Smooth muscle cell (in vitro differentiated cells): ENCODE measurements around a stretch of chr3.

- RAMPAGE, long total RNA = no peak
These were observed 44.2 kb downstream of the TOP2B start for GRCh38 chr3:25620505-25620926.

DNA sequence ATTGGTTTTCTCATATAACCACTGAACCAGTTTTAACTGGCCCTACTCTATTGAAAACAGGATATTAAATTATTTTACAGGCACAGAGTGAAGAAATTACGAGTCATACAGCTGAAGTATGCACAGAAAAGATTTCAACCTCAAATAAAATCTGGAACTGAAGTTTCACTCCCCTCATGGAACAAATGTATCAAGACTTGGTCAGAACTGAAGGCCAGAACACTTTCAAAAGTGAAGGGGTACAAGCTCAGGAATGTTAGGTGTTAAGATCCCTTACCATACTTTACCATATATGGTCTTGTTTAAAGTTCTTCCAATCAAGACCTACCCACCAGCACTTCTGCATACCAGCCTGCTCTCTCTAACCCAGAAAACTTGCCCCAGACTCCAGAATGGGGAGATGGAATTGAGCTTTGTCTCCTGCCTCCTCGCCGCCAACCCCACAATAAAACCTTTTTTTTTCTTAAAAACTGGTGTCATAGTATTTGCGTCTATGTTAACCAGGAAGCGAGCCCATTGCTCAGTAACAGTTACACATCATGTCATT lies 59.8 kb downstream of the OXSM start:
- RAMPAGE, long total RNA = no peak

DNA sequence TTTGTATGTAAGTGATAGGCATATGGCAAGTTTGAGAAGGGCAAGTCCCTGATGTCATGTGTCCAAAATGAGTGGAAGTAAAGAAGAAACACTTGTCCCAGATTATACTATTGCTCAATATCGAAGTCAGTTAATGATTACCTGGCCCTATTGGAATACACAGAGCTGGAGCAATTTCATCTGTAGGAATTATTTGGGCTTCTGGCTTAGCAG lies 183.6 kb upstream of the LRRC3B start:
- RAMPAGE, long total RNA = no peak

- RAMPAGE, long total RNA = no peak
These were observed 1.2 kb downstream of the LRRC3B start for GRCh38 chr3:26623700-26624272.

- RAMPAGE, long total RNA = no peak
These were observed 159.2 kb downstream of the NEK10 start for GRCh38 chr3:27209976-27210475.

- RAMPAGE, long total RNA = no peak
These were observed 15.2 kb downstream of the NEK10 start for GRCh38 chr3:27353864-27354566.

- RAMPAGE, long total RNA = no peak
These were observed 89.2 kb downstream of the EOMES start for GRCh38 chr3:27632501-27633681.

DNA sequence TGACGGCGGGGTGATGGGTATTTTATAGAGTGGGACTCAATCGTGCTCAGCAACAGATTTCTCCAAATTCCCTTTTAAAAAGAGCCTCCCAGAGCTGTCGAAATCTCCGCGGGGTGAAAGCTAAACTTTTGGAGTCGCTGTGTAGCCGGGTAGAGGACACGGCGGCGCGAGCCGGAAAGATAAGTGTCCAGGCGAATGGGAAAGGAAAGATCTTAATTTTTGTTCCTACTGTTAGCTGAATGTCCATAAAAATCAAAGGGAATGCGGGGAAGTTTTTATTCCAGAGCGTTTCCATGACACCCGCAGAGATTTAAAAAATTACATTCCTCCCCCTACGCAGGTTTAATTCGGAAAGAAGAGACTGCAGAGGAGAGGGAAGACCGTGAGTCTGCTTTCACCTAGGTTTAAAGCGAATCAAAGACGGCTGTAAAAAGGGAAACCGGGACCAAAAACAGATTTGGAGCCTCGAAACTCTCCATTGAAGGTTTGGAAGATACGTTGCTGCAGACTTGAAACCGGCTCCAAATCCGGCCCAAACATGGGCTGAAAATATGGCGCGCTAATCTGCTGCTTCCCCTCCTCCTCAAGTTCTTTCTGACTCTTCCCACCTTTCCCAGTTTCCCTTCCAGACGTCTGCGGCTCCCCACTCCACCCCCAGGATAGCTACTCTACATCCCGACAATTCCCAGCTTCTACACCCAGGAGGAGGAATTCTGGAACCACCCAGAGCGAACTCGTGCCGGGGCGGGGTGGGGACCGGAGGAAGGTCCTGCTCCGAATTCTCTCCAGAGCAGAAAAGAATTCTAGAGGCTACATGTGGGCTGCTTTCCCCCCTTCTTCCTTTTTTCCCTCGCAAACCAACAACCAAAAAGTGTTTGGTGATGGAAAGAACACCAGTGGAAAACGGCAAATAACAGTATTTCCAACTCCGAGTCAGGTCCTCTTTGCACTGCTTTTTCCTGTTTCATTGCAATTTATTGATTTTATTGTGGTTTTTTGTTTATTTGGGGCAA lies 8.7 kb downstream of the EOMES start:
- RAMPAGE, long total RNA = no peak

DNA sequence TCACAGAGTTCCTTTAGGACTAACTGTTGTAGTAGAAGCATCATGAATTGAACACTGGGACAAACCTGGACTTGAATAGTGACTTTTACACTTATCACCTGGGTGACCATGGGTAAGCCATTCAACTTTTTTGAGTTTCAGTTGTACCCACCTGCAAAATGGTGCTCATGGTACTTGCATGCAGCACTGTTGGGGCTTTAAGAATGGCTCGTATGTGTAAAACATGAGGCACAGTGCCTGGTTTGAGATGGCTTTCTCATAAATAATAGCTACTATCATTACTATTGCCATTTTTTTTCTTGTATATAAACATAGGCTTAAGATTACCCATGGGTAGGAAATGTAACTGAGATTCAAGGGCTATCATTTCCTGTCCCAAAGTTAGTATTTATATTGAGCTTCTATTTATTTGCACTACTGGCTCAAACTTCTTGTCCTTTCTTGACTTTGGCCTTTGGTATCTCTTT lies 354.5 kb upstream of the AZI2 start:
- RAMPAGE, long total RNA = no peak

- RAMPAGE, long total RNA = no peak
These were observed 2.0 kb downstream of the RBMS3 start for GRCh38 chr3:29282521-29283711.

- RAMPAGE, long total RNA = no peak
These were observed 28.8 kb downstream of the RBMS3 start for GRCh38 chr3:29309562-29310166.

DNA sequence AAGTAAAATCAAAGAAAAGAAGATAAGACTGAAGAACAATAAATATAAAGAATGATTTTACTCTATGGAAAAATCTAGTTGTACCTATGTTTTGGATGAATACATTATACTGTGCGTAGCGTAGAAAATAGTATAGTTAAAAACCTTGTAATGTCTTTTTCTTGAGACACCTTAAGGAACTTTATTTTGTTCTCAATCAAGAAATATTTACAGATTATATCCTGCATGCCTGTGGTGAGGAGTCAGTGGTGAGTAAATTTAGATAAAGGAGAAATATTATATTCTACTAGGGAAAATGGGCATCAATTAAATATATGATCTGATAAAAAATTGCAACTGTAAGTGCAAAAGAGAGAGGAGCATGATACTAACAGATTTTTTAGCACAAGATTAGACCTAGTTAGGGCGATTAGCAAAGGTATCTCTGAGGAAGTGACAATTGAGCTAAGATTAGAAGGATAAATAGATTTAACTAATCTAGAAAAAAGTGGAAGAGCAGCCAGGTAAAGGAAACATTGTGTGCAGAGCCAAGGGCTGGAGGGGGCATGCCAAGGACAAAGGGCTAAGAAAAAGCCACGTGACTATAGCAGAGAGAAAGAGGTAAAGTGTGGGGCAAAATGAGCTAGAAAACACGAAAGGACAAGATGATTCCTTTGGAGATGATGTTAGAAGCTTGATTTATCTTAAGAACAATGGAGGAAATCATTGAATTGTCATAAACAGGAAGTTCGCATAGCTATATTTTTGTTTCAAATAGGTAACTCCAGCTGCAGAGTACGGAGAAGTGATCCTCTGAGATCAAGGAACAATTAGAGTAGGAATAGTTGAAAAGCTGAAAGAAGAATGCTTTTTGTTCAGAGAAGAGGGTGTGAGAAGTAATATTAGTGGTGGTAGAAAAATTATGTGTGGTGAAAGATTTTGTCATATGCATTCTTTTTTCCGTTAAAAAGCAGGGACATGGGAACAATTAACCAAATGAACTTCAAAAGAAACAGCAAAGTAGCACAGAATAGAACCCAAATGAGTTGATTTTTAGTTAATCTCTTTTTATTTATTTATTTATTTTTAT lies 158.0 kb downstream of the RBMS3 start:
- RAMPAGE, long total RNA = no peak

GRCh38 chr3:29488194-29488711 lies 207.4 kb downstream of the RBMS3 start:
- RAMPAGE, long total RNA = no peak

DNA sequence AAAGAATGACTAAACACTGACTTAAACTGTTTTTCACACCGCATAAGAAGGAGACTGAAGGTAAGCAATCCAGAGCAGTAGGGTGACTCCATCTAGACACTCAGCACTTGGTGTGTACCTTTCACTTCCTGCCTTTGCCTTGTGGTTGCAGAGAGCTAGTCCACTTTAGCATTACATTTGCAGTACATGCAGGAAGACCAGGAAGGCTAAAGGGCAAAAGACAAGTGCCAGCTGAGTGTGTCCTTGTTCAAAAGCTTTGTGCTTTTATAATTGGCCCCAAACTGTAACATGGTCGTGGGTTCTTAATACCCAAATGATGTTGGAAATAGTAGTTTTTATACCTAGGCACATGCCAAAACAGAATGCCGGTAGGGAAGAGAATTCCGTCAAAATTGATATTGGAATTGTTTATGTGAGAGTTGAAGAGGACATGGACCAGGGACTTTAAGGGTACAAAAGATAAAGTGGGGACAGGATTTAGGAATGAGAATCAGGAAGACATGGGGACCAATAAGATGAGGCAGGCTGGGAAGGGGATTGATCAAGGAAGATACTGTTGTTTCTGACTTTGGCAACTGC lies 234.8 kb downstream of the RBMS3 start:
- RAMPAGE, long total RNA = no peak

DNA sequence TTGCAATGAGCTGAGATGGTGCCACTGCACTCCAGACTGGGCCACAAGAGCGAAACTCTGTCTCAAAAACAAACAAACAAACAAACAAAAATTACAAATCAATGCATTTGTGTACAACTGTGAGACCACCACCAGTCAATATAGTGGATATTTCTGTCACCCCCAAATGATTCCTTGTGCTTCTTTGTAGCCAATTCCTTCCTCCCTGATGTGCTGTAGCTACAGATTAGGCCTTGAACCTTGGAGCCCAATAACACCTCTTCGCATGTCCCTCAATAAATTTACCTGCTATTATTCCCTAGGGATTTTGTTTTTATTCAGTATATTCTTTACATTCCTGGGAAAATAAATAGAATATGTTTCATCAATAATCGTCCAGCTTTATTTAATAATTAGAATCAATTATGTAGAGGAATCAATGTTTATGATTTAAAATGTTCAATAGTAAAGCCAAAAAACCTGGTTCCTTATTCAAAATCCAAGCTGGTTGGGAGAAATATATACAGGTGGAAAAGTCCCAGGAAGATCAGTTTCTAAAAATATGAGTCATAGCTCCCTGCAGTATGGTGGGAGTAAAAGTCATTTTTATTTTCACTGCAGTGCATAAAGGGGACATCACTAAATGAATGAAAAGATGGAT lies 335.7 kb downstream of the RBMS3 start:
- RAMPAGE, long total RNA = no peak

DNA sequence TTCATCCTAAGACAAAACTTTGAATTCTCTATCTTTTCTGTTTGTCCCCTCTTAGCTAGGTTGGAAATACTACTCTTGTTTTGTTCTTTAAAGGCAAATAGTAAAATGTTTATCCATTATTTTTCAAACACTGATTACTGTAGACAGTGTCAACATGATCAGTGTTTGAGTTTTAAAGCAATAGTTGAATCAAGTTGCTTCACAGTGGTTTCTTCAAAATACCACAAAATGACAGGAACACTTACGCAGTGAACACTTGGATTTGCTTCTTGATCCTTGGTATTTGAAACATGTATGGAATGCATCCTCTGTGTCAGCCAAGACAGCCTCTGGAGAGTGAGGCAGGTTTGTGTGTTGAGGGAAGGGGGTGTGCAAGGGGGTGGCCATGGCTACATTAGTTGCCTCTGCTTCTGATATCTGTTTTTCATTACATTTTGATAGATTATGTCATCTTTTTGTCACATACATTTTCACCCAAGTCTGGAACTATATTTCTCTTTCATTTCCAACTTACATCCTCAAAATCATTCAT lies 413.0 kb downstream of the RBMS3 start:
- RAMPAGE, long total RNA = no peak

- RAMPAGE, long total RNA = no peak
These were observed 476.5 kb downstream of the RBMS3 start for GRCh38 chr3:29757268-29757790.

- RAMPAGE, long total RNA = no peak
These were observed 602.1 kb upstream of the TGFBR2 start for GRCh38 chr3:30004274-30004821.

DNA sequence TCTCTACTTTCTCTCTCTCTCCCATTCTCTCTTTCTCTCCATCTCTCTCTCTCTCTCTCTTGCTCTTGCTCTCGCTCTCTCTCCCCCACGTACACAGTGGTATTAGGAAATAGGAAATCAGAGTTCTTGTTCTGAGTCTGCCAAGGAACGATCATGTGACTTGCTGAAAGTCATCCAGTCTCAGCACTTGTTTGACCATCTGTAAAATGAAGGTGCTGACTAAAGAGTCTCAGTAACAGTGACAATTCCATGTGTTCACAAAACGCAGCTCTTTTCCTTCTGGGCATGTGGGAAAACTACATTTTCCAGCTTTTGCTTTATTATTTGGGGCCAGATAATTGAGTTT lies 445.0 kb upstream of the TGFBR2 start:
- RAMPAGE, long total RNA = no peak

DNA sequence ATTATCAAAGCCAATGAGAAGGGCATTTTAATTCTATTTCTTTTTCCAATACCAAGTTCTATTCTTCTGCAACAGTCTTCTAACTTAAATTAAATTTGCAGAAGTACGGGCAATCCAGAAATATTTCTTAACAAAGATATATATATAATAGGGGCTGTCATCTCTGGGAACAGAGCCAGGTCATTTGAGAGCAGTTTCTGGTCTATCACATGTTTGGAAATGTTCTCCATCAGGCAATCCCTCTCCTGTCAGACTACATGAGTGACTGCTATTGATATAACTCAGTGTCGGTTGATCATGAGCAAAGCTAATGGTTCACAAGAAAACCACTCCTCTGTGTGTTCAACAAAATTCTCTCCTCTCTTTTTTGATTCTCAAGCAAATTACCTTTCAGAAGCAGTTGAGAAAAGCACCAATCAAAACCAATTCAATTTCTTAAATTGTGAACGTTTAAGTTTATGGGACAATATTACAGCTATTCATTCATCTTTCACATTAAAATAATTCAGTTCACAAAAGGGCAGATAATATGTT lies 153.0 kb upstream of the TGFBR2 start:
- RAMPAGE, long total RNA = no peak